Kidney epithelial cell (primary cell): ENCODE data around the genes TRIM43 and LMAN2L.

GRCh38 chr2:95345009-95346164, 48.2 kb downstream of the KCNIP3 start:
- RAMPAGE, long total RNA = no peak
- RRBS = 2% methylated on average over 10 of the region's 80 CpGs

GRCh38 chr2:95551017-95551576, 40.7 kb upstream of the TRIM43 start:
- RAMPAGE, long total RNA = no peak
- RRBS = no CpG with 5 or more reads among the region's 18 CpGs

GRCh38 chr2:95591805-95592197, at the start of gene TRIM43:
Gene TRIM43, plus strand, starts transcription at chr2:95592001.
- RAMPAGE, long total RNA = no peak
- RRBS = no CpG with 5 or more reads among the region's 6 CpGs

DNA sequence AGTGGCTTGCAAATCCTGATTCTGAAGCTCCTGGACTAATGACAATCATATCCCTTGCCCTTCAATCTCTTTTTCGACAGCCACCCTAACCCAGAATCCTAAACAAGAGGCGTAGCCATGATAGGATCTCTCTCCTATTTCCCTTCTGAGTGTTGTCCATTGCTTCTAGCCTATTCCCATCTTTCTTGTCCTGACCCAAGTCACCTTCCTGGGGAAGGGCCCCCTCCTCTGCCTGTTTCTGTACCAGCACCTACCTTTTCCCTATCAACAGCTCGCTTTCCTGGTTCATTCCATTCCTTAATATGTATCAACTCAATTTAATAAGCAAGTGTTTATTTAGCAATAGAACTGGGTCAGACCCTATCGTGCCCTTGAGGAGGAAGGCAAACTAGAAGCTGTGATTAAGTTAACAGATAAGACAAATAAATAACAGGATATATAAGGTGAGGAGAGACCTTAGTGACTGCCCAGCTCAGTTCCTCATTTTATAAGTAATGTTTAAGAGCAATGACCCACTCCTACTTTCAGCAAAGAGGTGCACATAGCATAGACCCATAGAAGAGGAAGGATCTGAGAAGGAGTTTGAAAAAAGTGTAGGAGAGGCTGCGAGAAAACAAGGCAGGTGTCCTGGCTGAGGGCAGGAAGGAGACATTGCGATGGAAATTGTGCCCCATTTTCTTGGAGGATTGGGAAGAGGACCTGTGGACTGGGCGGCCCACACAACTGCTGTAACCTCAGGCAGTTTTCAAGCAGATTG, 74.0 kb downstream of the TRIM43 start:
- RAMPAGE, long total RNA = no peak
- RRBS = no CpG with 5 or more reads among the region's 7 CpGs

DNA sequence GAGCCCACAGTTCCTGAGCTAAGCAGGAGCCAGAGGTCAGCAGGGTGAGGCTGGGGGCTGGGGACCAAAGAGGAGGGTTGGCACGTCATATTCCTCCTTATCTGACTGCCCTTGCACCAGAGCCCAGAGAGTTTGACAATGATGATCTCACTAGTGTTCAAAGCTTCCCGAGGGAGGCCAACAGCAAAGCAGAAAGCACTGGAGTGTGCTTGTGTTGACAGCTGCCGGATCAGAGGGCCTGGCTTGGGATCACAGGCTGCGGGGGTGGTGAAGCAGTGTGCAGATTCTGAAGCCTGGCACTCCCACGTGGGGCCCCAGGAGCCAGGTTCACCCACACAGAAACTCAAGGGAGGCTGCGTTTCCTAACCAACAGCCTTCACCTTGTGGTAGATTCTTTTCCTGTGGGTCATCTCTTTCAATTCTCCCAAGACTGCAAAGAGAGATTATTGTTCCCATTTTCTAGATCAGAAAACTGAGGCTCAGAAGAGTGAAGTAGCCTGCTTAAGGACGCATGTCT, 89.8 kb downstream of the TRIM43 start:
- RAMPAGE, long total RNA = no peak
- RRBS = no CpG with 5 or more reads among the region's 7 CpGs

GRCh38 chr2:96157578-96158230, 12.5 kb upstream of the DUSP2 start:
- RAMPAGE, long total RNA = no peak
- RRBS = no CpG with 5 or more reads among the region's 16 CpGs

- RAMPAGE, long total RNA = no peak
- RRBS = no CpG with 5 or more reads among the region's 11 CpGs
Measured at GRCh38 chr2:96244680-96245462, 20.9 kb downstream of the TMEM127 start.

DNA sequence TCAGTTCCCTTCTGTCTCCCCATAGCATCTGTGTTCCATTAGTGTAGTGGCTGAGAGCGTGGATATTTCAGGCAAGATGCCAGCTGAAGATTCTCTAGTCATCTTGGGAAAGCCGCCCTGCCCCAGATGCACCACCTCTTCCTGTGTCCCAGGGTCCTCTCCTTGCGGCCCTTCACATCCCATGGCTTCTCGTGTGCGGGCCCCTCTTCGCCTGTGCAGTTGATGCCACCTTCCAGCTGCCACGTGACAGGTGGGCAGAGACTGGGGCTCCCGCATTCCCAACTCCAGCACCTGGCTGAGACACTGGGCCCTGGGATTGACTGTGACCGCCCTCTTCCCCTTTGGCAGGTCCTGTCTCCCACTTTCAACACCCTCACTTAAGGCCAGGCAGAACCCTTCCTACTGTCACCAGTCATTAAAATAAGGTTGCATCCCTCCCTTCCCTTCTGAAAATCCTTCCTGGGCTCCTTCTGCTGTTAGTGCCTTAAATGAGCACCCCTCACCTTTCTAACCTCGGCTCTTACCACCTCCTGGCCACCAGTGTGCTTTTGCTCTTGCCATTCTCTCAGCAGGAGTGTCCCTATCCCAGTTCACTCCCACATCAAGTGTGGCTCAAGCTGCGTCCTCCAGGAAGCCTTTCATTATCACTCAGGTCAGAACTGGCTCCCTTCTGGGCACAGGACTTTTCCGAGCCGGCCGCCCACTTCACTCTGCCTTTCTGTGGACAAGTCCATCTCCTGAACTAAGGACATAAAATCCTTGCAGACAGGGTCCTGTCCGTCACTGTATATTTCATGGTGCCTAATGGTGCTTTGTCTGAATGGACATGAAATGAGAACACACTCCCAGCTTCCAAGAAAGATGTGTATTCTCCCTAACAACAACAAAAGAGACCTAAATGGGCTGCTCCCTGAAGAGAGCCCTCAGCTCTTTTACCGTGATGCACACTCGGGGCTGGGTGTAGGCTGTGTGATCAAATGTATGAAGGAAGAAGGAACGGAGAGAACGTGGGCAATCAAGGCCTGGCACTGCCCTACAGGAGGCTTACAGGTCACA, 15.7 kb downstream of the TMEM127 start:
- RAMPAGE, long total RNA = no peak
- RRBS = no CpG with 5 or more reads among the region's 19 CpGs

GRCh38 chr2:96253810-96254211, 12.0 kb downstream of the TMEM127 start:
- RAMPAGE, long total RNA = no peak
- RRBS = no CpG with 5 or more reads among the region's 9 CpGs

DNA sequence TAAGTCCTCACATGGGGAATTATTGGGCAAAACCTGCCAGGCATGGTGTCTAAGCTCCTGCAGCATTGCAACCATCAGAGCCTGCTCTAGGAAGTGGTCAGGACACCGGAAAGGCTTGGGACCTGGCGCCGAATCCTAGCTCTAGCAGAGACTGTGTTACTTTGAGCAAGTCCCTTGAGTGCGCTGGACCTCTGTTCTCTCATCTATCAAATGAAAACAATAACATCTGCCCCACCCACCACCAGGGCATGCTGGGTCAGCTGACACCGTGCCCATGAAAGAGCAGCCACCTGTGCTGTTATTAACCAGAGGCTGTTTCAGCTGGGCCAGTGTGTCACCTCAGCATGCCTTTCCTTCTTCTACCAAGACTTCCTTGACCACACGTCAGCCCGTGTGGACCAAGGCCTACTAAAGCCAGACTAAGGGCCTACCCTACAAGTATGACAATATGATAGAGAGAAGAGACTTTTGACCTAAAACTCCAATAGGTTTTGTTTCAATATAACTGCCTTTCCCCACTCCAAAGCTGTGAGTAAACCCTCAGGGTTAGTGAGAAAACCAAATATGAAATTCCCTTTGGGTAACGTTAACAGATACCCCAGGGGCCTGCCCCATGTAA, 6.1 kb downstream of the TMEM127 start:
- RAMPAGE, long total RNA = no peak
- RRBS = no CpG with 5 or more reads among the region's 8 CpGs

DNA sequence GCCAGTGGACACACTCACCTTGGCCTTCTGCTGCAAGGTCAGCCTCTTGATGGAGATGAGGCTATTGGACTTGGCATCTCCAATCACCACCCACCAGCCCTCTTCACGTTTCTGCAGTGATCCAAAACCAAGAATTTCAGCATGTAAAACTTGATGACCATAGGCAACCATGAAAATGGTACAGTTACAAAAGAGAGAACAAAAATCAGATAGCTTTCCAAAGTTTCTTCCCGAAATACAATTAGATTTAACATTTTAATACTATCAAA, 9.1 kb downstream of the CIAO1 start:
- RAMPAGE, long total RNA = no peak
- RRBS = no CpG with 5 or more reads among the region's 2 CpGs

DNA sequence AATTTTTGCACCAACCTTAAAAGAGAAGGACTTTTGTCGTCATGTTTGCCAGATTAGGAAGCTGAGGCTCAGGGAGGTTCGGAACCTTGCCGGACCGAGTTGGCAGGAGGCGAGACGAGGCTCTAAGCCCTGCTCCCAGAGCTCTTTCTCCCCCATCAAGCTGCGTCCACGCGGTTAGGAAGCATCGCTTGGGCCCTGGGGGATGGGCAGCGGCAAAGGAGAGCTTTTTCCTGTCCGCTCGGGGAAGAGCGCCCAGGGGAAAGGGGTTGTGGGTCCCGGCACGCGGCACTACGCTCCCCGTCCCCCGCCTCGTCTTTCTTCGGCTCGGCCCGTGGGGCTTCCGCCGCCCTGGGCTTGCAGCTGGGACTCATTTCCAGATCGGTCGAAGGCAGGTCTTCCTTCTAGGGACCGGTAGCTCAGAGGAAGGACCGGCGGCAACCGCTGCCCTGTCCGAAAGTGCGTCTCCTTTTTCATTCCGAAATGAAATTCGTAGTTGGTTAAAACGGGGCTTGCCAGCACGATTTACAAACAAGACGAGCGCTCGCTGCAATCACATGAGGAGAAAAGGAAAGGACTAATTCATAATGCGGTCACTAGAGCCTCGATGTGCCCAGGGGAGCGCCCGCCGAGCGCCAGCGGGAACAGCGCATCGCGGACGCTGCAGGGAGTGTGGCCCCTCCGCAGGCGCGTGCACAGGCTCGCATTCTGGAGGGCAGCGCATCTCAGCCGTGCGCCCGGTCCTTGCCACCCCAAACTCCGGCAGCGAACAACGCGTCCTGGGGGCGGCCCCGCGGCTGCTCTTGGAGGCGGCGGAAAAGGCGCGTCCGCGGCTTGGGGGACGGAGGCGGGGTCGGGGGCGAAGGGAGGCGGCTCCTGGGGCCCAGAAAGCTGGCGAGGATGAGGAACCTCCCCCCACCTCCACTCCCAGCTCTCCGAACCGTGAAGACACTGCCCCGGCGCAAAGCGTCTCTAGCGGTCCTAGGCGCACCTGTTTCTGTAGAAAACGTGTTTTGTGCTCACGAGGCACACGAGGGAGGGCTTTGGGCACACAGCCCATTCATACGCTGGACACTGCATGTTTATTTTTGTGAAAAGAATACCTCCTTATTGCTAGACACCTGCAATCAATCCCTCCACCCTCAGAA, 3.6 kb upstream of the ITPRIPL1 start:
- RAMPAGE, long total RNA = no peak
- RRBS = no CpG with 5 or more reads among the region's 90 CpGs

DNA sequence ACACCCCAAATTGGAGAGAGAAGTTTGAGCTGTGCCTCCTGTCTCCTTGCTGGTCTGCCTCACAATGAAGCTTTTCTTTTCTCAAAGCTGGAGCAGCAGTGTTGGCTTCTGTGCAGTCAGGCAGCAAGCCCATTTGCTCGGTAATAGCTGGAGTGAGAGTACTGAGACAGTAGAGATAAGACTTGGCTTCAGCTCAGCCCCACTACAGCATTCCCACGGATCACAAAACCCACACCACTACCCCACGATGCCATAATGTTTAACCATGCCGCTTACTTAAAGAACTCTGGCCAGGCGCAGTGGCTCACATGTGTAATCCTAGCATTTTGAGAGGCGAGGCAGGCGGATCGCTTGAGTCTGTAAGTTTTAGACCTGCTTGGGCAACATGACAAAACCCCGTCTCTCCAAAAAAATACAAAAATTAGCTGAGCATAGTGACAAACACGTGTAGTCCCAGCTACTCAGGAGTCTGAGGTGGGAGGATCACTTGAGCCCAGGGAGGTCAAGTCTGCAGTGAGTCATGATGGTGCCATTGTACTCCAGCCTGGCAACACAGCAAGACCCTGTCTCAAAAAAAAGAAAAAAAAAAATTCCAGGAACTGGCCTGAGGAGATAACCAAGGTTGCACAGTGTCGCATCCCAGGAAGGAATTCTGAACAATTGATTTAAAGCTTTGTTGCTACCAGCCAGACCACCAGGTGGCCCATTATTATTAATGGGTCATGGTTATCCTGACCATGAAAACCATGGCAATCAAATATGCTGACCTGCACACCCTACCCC, 73.3 kb downstream of the NCAPH start:
- RAMPAGE, long total RNA = no peak
- RRBS = no CpG with 5 or more reads among the region's 11 CpGs

DNA sequence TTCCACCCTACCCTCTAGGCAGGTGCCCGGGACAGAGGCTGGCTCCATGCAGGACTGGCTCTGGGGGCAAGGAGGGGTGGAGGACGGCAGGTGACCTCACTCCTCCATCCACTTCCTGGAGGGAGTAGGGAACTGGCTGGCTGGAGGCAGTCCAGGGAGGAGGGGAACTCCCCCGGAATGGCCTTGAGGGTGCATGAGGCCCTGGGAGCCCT, 2.2 kb downstream of the NEURL3 start:
- RAMPAGE, long total RNA = no peak
- RRBS = no CpG with 5 or more reads among the region's 3 CpGs

DNA sequence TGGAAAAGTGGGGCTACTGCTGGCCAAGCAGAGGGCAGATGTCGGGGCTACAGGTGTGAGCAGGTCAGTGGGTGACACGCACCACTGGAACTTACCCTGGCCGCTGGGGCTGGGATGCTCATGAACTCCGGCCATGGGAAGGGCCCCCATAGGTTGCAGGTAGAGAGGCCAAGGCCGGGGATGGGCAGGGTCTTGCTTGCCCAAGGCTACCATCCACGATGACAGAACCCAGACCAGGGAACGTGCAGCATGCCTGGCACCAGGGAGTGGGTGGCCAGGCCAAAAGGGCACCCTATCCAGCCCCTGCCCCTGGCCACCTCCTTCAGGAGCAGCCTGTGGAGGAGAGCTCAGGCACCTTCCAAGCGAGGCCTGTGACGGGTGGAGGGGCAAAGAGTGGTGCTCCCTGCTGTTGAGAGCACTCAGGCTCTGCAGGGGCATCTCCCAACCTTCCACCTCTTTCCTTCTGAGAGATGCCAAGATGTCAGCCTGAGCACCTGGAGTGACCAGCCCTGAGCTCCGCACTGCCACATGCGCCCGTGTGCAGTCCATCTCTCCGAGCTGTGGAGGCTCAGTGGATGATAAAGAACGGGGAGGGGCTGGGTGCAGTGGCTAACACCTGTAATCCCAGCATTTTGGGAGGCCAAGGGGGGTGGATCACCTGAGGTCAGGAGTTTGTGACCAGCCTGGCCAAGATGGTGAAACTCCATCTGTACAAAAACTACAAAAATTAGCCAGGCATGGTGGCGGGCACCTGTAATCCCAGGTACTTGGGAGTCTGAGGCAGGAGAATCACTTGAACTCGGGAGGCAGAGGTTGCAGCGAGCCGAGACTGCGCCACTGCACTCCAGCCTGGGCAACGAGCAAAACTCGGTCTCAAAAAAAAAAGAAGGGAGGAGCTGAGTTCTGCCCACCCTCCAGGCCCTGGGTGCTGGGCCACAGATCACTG, 17.1 kb downstream of the ARID5A start:
- RAMPAGE, long total RNA = no peak
- RRBS = no CpG with 5 or more reads among the region's 21 CpGs

- RAMPAGE, long total RNA = no peak
- RRBS = no CpG with 5 or more reads among the region's 2 CpGs
Measured at GRCh38 chr2:96706969-96707259, 33.0 kb downstream of the LMAN2L start.

DNA sequence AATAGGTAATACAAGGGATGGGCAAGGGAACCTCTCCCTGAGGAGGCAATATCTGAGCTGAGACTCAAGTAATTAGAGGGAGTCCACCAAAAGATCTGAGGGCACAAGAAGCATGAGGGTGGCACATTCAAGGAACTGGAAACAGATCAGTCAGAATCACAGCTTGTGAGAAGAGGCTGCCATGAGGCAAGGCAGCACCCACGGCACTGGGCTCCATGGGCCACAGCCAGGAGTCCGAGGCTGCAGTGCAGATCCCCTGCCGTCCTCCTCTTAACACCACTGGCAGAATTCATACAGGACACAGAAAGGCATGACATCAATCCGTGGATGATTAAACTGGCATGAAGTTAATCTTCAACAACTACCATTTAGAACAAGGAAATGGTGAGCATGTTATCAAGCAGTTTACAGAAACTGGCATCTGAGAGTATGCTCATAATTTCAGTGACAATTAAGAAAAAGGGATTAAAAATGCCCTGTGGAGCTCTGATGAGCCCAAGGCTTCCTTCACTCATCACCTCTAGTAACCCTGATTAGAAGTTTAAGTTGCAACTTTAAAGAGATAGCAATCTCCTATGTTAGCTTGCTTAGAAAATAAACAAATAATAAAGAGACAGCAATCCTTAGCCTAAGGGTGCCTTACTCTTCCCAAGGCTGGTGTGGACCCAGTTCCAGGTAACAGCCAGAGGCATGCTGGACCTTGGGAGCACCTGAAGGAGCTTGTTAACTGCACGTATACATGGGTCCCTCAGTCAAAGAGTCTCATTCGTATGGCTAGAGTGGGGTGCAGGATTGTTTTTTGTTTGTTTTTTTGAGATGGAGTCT, 25.5 kb downstream of the LMAN2L start:
- RAMPAGE, long total RNA = no peak
- RRBS = no CpG with 5 or more reads among the region's 6 CpGs

DNA sequence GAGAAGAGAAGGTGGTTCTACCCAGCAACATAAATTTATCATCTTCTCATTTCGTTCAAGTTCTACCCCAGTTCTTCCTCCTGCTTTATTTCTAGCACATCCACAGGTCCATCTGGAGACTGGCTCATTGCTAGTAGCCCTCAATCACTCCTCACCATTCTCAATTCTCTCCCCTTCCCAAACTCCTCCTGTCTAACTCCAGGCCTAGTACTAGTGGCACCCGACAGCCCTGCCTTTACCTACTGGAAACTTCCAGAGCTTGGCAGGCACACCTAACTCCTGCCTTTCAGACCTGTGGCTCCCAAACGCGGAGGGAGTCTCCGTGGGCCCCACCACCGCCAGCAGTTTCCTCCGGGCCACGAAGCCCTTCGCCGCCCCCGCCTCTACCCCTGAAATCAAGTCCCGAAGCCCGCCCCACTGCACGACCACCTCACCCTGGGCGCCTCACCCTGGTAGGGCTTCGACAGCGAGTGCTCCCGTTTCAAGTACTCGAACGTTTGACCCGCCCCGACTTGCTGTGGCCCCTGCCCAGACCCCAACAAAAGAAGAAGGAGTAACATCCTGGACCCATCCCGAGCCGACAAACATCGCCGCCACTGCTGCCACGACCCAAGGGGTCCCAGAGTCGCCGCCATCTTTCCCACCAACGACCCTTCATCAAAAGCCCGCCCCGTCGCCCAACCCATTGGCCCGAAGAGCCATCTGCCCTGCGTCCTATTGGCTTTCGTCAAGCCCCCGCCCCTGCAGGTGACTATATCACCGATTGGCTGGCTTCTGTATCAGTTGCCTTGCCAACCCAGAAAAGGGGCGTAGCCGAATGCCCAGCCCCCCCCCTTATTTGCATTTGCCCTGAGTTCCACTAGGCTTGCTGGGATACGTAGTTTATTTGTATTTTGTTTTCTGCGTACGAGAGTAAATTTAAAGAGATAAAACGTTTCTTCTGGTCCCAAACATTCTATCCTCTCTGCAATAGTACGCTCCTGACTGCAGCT, at the start of gene LMAN2L:
Gene LMAN2L, minus strand, starts transcription at position 659 of the 992 bp plus-strand sequence.
- RAMPAGE, long total RNA = start-site peak on the minus strand centred at position 658 of the sequence, 9 bp wide, 42 and 33 reads in 2 replicates
- RRBS = no CpG with 5 or more reads among the region's 45 CpGs

DNA sequence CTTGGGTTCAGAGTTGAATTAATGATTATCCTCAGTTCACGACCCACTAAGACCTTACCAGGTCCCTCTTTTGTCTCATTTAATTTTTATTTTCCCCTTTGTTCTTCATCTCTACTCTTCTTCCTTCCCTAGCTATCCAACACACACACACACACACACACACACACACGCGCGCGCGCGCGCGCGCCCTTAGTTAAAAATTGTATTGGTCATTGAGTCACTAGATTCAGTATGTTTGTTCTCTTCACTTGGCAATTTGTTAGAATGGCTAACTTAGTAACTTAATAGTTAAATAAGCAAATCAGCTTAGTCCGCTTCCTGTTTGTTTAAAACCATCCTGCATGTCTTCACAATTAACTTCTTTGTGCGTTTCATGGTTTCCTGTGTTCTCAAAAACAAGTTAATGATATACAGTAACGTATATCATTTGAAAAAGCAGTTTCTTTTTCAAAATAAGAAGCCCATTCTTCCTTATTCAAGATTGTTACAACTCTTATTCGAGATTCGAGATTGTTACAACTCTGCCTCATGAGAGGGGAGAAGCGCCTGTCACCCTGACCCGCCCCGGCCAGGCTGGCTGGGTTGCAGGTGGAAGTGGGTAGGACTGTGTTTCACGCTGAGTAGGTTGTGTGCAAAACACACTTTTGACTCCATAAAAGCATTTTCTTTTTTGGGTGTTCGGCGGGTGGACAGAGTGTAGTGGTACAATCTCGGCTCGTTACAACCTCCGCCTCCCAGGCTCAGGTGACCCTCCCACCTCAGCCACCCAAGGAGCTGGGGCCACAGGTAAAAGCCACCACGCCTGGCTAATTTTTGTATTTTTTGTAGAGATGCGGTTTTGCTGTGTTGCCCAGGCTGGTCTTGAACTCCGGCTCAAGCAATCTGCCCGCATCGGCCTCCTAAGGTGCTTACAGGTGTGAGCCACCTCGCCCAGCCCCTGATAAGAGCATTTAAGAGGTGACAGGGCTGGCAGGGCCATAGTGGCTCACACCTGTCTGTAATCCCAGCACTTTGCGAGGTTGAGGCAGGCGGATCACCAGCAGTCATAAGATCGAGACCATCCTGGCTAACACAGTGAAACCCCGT, 9.4 kb upstream of the CNNM3 start:
- RAMPAGE, long total RNA = no peak
- RRBS = no CpG with 5 or more reads among the region's 34 CpGs

- RAMPAGE, long total RNA = no peak
- RRBS = 69% methylated on average over 5 of the region's 35 CpGs
Measured at GRCh38 chr2:96866201-96867459, 3.2 kb downstream of the SEMA4C start.